Suprapubic skin (tissue), 4 donors: ENCODE measurements around a stretch of chr12.

- PRO-cap: no peak
- RAMPAGE, long total RNA, 4 experiments: start-site peak on the plus strand in 2 of 4 experiments, at chr12:84986804-84986865 at its widest, 16 to 29 reads per replicate
These were observed 49.5 kb downstream of the TSPAN19 start for GRCh38 chr12:84986563-84987071.

- PRO-cap: no peak
- RAMPAGE, long total RNA, 4 experiments: no peak in any of the 4 experiments
These were observed 80.4 kb downstream of the KITLG start for GRCh38 chr12:88499891-88500345.

DNA sequence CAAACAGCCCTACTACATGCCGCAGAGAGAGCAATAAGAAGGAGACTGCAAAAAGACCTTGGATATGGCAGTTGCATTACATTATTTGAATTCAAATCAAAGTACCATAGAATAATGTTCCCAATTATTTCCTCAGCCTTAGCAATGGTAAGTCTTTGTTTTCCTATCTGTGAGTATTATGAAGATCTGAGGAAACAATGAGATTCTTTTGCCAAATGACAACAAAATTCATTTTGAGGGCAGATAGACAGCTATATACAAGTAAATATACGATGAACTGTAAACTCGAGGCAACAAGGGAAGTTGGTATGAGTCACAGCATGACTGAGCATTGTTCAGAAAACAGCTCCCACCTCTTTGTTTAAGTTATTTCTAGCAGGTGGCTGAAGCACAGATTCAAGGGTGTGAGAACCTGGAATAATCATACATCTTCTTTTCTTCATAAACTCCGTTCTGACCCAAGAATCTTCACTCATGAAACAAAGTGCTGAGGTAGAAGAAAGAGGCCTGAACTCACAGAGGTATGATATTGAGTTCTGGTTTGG is 364.0 kb upstream of the KITLG start:
- PRO-cap: no peak
- RAMPAGE, long total RNA, 4 experiments: no peak in any of the 4 experiments

- PRO-cap: no peak
- RAMPAGE, long total RNA, 4 experiments: no peak in any of the 4 experiments
These were observed 12.8 kb downstream of the DUSP6 start for GRCh38 chr12:89339314-89340000.

DNA sequence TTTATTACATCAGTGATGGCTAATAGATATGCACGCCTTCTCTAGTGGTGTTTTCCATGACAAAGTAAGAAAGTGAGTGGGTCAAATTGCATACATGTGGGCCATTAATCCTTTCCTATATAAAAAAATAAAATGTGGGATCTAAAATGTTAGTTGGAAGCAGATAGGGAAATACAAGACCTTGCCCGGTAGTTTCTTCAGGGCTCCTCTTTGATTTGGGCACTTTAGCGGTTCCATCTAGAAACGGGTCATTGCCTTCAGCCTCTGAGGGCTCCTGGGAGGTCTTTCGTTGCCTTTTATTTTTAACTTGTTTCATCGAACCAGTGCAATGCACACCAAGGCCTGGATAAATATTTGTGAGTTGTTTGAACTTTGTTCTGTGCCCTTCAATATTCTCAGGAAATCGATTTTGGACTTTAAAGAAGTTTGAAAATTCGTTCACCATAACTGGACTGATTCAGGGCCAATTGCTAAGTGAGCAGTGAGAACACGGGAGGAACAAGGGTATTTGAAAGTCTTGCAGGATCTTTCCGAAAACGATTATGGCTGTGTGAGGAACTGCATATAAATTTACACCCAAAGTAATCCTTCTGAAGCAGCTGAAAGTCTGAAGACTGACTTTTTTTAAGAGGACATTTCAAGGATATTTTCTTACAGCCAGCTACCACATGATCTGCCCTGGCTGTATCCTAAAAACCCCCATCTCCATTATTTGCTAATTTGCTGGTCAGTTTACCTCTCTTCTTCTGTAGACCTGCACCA is 8.2 kb downstream of the DUSP6 start:
- PRO-cap: no peak
- RAMPAGE, long total RNA, 4 experiments: no peak in any of the 4 experiments

DNA sequence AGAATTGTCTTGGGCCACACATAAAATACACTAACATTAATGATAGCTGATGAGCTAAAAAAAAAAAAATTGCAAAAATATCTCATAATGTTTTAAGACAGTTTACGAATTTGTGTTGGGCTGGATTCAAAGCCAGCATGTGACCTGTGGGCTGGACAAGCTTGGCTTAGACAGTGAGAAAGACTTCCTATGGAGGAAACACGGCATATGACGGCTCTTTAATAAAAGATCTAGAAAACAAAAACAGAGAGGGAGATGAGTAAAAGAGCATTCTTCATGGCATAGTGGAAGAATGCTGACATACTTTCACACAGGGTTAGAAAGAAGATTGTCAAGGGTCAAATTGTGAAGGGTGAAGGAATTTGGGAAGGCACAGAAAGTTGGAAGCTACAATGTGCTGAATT is 63.5 kb downstream of the GALNT4 start:
- PRO-cap: no peak
- RAMPAGE, long total RNA, 4 experiments: no peak in any of the 4 experiments

DNA sequence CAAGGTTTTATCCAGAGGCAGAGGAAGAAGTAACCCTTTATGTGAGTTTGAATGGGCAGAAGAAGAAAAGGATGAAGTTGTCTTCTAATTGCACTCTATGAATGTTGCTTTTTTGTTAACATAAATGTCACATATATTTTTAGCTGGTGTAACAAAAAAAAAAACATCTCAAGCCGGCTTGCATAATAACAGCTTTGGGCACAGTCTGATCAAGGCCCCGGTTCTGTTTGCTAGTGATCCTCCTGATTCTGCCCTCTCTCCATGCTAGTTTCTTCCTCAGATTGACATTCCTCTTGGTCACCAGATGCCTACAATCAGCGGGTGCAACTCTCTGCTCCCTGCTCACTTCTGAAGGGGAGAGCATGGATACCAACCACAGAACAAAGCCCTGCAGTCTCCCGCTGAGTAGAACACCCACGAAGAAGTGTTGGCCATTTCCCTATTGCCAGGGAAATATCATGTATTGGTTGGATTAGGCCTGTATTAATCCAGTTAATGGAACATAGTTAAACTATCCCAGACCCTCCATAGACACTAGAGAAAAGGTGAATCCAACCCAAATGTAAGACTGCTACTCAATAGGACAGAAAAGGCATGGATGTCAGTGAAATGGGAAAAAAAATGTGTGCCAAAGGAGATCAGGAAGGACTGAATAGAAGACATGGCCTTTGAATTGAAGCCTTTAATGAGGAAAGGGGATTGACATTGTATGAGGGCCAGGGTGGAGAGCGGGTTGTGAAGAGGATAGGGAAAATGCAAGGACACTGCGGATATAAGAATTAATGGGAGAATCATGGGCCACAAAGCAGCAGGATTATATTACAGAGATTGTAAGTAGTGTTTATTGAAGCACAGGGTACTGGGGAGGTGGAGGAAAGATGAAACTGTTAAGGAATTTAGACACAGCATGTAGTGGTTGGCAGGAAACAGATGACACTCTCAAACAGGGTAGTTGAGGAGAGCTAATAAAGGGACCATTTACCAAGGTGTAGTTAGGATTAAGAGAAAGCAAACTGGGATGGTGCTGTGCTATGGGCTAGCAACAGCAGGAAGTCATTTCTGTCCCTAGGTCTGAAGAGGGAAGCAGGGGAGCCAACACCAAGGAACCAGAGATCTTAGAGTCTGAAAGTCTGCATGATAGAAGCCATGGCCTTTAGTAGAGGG is 16.2 kb upstream of the POC1B start:
- PRO-cap: no peak
- RAMPAGE, long total RNA, 4 experiments: start-site peak on the plus strand in 1 of 4 experiments, centred at position 350 of the sequence, 10 reads per replicate

GRCh38 chr12:89690760-89691047 is 17.9 kb downstream of the ATP2B1 start:
- PRO-cap: no peak
- RAMPAGE, long total RNA, 4 experiments: no peak in any of the 4 experiments

- PRO-cap: no peak
- RAMPAGE, long total RNA, 4 experiments: no peak in any of the 4 experiments
These were observed 48.4 kb upstream of the ATP2B1 start for GRCh38 chr12:89756986-89757533.

DNA sequence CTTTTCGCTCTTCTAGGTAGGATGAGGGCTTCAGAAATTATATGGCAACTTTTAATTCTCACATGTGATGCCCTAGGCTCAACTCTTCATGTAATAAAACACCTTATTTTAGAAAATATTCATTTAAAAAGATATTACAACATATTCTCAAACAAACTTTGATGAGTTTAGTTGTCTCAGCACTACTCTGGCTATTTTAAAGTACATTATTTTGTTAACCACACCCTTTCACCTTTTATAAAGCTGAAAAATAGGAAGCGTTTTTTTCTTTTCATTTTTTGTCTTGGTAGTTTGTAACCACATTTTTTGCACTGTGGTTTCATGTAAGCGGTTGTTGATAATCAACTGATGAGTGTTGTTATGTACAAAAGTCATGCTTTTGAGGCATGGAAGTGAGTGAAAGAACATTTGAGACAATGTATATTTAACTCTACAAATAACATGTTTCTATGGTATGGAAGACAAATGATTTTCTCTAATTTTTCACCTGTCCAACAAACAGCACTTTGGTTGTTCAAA is 52.1 kb upstream of the ATP2B1 start:
- PRO-cap: no peak
- RAMPAGE, long total RNA, 4 experiments: no peak in any of the 4 experiments

- PRO-cap: no peak
- RAMPAGE, long total RNA, 4 experiments: no peak in any of the 4 experiments
These were observed 154.1 kb upstream of the ATP2B1 start for GRCh38 chr12:89862639-89863264.

DNA sequence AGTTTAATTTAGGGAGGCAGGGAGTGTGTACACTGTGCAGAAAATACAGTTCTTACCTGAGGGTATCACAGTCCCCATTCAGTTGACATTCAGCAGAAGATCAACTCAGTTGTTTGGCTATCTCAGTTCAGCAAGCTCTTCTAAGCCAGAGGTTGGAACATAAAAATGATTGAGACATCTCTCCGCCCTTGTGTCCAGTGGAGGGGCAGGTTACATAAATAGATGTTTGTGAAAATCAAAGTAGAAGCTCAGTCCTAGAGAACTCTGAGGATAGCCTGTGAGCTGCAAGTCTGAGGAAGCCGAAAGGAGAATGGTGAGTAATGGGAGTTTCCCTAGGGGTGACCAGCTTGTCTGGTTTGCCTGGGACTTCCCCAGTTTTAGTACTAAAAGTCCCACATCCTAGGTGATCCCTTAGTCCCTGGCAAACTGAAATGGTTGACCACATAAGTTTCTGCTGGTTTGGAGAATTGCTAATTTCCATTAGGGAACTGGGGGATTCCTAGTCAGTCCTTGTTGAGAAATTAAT is 251.4 kb upstream of the ATP2B1 start:
- PRO-cap: no peak
- RAMPAGE, long total RNA, 4 experiments: no peak in any of the 4 experiments

DNA sequence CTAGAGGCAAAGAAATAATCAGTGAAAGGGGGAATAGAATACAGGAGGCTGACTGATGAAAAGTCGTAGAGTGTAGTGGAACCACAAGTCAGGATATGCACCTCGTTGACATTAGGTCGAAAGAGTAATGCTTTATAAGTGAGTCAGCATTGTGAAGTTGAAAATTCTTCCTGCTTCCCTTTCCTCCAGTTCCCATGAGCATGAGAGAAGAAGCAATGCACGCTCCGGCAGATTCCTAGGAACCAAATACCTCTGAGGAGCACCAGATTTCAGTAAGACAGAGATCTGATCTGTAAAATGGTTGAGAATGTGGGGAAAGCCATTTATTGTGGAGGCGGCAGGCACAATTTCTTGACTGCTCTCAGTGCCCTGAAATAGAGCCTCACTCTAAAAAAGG is 16.5 kb downstream of the CCER1 start:
- PRO-cap: no peak
- RAMPAGE, long total RNA, 4 experiments: no peak in any of the 4 experiments

- PRO-cap: no peak
- RAMPAGE, long total RNA, 4 experiments: no peak in any of the 4 experiments
These were observed 30.9 kb upstream of the LUM start for GRCh38 chr12:91142078-91142764.

GRCh38 chr12:91778885-91779350 is 366.7 kb downstream of the BTG1 start:
- PRO-cap: no peak
- RAMPAGE, long total RNA, 4 experiments: no peak in any of the 4 experiments

- PRO-cap: no peak
- RAMPAGE, long total RNA, 4 experiments: no peak in any of the 4 experiments
These were observed 273.8 kb downstream of the BTG1 start for GRCh38 chr12:91871669-91872360.

DNA sequence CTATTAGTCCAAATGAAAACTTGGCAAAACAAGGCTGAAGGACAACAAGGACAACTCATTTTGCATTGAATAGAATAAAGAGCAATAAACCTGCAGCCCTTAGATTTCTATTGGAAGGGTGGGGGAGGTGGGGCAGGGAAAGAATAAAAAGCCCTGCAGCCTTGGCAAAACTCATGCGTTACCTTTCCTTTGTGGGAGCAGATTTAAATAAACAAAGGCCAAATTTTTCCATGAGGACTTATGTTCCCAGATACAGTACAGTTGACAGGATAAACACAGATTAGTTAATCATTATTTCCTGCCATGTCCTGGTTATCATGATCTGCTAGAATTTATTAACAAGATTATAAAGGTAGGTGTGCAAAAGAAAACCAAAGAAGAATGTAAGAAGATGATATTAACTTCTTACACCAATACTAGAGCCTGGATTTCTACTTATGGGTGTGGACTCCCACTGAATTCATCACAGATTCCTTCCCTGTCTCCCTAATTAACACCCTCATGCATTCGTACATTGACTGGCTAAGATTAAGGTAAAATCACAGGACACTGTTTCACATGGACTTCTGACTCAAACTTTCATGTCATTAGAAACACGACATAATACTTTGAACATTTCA is 46.6 kb downstream of the BTG1 start:
- PRO-cap: no peak
- RAMPAGE, long total RNA, 4 experiments: no peak in any of the 4 experiments

- PRO-cap: no peak
- RAMPAGE, long total RNA, 4 experiments: no peak in any of the 4 experiments
These were observed 37.5 kb downstream of the BTG1 start for GRCh38 chr12:92108126-92108498.

GRCh38 chr12:92125331-92125601 is 20.4 kb downstream of the BTG1 start:
- PRO-cap: no peak
- RAMPAGE, long total RNA, 4 experiments: no peak in any of the 4 experiments

- PRO-cap: no peak
- RAMPAGE, long total RNA, 4 experiments: no peak in any of the 4 experiments
These were observed 17.1 kb downstream of the BTG1 start for GRCh38 chr12:92128253-92129200.